B cell (primary cell): ENCODE data around the gene CALML4.

GRCh38 chr15:66765560-66766729 is 63.9 kb downstream of the SMAD6 start:
- PRO-cap, result no peak
- CAGE, long polyA plus RNA, result no peak

DNA sequence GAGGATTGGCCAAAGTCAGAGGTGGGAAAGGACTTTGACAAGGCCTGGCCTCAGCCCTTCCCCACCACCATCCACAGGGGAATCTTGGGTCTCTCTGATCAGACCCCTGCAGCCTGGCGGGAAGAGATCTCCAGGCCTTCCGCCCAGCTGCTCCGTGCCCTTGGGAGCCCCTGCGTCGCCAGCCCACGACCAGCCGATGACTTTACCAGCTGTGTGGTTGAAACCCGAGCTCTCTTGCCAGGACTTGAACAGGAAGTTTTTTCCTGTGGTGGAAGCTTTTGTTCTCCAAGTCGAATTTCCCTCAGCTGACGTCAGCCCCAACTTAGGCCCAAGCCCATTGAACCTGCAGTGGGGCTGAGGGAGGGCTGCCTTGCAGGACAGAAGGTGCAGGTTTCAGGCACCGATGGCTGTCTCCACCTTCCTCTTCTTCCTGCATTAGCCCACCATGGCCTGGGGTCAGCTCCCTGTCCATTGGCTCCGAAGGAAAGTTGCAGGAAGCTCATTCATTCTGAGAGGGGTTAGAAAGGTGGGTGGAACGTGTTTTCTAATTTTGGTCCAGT is 51.7 kb upstream of the SMAD3 start:
- PRO-cap, result no peak
- CAGE, long polyA plus RNA, result no peak

- PRO-cap, result unidirectional peak, plus-strand start at chr15:67065064; bidirectional peak, plus-strand start at chr15:67065603, minus-strand start at chr15:67065439
- CAGE, long polyA plus RNA, result no peak
Observed at GRCh38 chr15:67064813-67065546, 422 bp upstream of the SMAD3 start.

DNA sequence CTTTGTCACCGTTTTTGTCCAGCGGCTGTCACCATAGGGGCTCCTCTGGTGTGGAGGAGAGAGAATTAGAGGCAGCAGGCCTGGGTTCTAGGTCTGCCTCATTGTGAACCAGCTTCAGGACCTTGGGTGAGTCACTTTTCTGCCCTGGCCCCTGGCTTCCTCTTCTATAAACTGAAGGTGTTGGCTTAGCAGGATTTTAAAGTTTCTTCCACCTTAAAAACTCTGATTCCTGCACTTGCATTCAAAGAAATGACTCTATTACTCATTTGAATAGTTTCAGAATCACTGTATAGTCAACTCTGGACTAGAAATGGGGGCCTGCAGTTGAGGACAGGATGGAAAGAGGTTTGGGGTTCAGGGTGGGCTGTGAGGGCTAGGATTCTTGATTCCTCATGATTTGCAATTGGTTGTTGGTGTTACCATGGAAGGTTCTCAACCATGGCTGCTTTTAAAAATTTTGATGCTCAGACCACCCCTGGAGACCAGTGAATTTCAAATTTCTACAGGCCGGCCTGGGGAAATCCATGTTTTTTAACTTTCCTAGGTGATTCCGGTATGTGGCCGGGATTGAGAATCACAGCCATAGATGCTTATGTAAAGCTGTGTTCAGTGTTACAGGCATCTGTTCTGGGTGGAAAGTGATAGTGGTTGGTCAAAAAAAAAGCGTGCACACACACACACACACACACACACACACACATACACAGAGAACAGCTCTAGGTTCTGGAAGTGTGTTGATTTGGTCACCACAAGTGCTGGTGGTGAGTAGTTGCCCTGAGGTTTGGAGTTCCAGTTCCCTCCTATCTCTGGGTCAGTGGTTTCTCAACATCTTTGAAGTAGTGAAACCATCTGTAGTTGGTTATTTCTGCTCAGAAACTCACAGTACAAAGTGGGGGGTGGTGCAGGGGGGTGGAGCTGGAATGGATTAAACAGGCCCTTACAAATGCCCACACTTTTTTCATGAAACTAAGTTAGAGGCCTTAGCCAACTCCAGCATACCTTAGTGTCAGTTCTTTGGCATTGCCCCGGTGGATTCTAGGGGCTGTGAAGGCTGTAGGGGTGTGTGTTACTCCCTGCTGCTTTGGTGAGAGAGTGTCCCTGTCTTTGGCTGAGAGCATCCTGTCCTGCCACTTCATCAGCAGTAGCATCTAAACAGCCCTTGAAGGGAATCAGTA is 20.2 kb downstream of the SMAD3 start:
- PRO-cap, result unidirectional peak, plus-strand start at position 749 of the sequence; unidirectional peak, plus-strand start at position 870 of the sequence
- CAGE, long polyA plus RNA, result no peak

GRCh38 chr15:67119964-67120380 is 54.6 kb downstream of the SMAD3 start:
- PRO-cap, result no peak
- CAGE, long polyA plus RNA, result no peak

GRCh38 chr15:67179273-67180594 is 74.7 kb downstream of the AAGAB start:
- PRO-cap, result no peak
- CAGE, long polyA plus RNA, result no peak

DNA sequence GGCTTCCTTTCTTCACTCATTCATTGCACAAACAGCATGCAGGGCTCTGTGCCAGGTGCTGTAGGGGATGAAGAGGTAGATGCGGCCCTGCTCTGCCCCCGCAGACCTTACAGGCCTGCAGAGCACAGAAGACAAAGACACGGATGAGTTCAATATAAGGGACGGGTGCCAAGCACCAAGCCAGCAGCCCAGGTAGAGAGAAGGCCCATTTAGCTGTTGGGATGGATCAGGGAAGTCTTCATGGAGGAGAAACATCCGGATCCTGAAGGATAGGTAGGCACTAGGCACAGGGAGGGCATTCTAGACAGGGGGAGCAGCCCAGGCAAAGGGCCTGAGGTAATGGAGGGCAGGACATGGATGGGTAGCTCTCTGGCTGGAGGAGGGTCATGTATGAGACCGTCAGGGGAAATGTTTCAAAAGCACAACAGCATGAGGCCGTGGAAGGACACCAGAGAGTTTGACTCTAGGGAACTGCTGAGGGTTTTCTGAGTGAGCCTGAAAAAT is 69.3 kb downstream of the AAGAB start:
- PRO-cap, result no peak
- CAGE, long polyA plus RNA, result no peak

- PRO-cap, result no peak
- CAGE, long polyA plus RNA, result no peak
Observed at GRCh38 chr15:67198031-67199086, 56.1 kb downstream of the AAGAB start.

DNA sequence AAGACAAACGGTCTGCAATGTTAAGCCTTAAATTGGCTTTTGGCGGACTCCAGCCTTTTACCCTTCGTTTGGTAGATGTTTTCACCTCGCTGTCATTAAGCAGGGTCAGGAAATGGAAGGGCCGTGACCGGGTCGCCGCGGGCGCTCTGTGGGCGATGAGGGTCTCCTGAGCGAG is 289 bp upstream of the MAP2K5 start:
- PRO-cap, result no peak
- CAGE, long polyA plus RNA, result no peak

DNA sequence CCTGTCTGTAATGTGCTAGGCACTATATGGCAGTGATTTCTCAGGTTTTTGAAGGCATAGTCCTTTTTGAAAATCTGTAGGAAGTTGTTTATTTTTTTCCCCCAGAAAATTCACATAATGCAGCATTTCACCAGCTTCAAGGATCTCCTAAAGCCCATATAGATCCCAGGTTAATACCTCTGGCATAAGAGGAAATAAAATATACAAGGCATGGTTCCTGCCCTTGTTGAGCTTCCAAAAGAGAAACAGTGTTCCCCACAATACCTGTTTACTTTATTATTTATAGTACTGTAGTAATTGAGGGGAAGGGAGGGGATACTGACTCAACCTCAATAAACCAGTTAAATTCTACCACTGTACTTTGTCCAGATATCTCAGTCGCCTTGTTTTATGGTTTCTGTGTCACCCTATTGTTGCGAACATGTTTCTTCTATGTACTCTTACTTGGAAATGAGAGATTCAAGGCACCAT is 28.6 kb downstream of the MAP2K5 start:
- PRO-cap, result no peak
- CAGE, long polyA plus RNA, result no peak

DNA sequence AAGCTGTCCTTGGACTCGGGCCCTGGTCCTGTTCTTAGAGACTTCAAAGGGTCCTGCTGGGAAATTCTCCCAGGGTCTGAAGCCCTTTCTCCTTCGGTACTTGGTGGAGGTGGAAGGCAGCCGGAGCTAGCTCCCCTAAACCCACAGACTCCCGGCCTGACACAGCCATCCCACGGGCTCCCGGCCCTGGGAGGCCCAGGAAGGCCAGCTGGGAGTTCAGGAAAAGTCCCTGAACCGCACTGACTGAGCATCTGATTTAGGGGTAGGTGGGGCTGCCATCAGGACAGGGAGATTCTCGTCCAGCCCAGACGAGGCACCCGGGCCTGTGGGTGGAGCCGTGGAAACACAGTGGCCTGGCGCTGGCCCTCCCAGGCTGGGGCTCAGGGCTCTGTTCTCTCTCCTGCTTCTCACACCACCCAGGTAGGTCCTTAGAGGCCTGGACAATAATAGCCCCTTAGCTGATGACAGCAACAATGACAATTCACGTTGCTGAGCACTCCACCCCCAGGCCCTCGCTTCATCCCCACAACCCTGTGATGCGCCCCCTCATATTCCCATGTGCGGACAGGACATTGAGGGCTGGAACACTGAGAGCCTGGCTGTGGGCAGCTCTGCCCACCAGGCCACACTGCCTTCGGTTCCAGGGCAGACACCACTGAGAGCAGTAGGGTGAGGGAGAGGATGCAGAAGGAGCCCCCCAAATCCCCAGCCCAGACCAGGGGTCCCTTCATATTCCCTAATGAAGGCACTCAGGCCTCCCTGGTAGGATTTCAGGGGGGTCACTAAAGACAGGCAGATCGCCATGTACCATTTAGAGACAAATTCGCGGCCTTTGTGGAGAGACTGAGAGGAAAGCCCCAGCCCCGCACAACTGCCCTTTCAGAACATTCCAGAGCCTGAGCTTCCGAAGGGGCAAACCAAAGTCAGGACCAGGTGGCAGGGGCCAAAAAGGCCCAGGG is 4.5 kb downstream of the CALML4 start:
- PRO-cap, result no peak
- CAGE, long polyA plus RNA, result no peak

GRCh38 chr15:68205082-68205721 is at the start of gene CALML4:
Gene CALML4, minus strand, starts transcription at chr15:68205332.
- PRO-cap, result no peak
- CAGE, long polyA plus RNA, result no peak

- PRO-cap, result no peak
- CAGE, long polyA plus RNA, result no peak
Observed at GRCh38 chr15:68272707-68273083, 4.8 kb upstream of the FEM1B start.

GRCh38 chr15:68352275-68352954 is 74.9 kb downstream of the FEM1B start:
- PRO-cap, result no peak
- CAGE, long polyA plus RNA, result no peak

GRCh38 chr15:68365033-68365774 is 66.8 kb downstream of the ITGA11 start:
- PRO-cap, result no peak
- CAGE, long polyA plus RNA, result no peak

- PRO-cap, result no peak
- CAGE, long polyA plus RNA, result no peak
Observed at GRCh38 chr15:68375023-68375801, 56.8 kb downstream of the ITGA11 start.

DNA sequence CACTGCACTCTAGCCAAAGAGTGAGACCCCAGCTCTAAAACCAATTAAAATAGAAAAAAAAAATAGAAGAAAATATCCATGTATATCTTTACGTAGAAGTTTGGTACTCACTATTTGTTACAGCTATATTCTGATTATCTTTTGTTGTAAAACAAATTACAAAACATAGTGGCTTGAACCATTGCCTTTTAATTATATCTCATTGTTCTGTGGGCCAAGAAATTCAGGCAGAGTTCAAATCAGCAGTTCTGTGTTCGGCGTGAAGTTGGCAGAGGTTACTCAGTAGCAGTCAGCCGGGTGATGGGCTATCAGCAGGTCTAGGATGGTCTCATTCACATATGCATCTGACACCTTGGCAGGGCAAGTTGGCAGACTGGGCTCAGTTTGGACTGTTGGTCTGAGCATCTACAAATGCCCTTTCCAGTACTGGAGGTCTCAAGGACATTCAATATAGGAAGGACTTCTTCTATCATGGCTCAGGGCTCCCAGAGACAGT is 51.1 kb upstream of the ITGA11 start:
- PRO-cap, result unidirectional peak, plus-strand start at position 247 of the sequence
- CAGE, long polyA plus RNA, result no peak

DNA sequence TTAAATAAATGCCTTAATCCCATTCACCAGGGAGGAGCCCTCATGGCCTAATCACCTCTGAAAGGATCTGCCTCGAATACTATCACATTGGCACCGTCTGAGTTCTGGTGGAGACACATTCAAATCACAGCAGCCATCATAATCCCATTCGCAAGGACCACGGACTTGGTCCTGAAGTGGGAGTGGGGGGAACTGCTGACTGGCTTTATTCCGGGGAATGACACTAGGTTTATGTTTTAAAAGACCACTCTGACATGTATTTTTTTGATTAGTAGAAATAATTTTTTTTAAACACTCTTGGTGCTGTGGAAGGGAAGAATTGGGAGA is 23.2 kb downstream of the CORO2B start:
- PRO-cap, result no peak
- CAGE, long polyA plus RNA, result no peak

DNA sequence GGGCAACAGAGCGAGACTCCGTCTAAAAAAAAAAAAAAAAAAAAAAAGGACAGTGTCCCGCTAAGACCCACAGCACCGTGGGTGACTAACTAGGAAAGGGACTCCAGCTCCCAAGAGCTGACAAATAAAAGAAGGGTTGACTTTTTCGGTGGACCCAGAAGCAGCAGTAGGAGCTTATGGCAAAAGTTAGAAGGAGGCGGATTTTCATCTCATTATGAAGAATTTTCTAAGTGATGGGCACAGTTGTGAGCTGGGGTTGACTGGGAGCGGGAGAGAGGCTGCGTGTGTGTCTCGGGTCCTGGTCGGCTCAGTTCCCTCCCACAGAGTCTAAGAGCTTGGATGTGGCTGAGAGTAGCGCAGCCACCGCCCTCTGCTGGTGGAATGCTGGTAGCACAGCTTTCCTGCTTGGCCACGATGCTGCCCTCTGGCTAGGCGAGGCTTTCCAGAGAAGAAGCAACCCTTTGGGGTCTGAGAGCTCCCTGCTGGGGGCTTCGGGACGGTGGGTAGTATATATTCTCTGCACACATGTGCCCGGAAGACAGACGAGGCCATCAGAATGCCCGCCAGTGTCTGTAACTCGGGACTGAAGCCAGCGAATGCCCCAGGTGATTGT is 95.1 kb downstream of the CORO2B start:
- PRO-cap, result no peak
- CAGE, long polyA plus RNA, result no peak

GRCh38 chr15:68704408-68705218 is 116.1 kb downstream of the ANP32A start:
- PRO-cap, result no peak
- CAGE, long polyA plus RNA, result no peak